ENCODE measurements around the genes NOTCH3, AKAP8L and PGLYRP2.

DNA sequence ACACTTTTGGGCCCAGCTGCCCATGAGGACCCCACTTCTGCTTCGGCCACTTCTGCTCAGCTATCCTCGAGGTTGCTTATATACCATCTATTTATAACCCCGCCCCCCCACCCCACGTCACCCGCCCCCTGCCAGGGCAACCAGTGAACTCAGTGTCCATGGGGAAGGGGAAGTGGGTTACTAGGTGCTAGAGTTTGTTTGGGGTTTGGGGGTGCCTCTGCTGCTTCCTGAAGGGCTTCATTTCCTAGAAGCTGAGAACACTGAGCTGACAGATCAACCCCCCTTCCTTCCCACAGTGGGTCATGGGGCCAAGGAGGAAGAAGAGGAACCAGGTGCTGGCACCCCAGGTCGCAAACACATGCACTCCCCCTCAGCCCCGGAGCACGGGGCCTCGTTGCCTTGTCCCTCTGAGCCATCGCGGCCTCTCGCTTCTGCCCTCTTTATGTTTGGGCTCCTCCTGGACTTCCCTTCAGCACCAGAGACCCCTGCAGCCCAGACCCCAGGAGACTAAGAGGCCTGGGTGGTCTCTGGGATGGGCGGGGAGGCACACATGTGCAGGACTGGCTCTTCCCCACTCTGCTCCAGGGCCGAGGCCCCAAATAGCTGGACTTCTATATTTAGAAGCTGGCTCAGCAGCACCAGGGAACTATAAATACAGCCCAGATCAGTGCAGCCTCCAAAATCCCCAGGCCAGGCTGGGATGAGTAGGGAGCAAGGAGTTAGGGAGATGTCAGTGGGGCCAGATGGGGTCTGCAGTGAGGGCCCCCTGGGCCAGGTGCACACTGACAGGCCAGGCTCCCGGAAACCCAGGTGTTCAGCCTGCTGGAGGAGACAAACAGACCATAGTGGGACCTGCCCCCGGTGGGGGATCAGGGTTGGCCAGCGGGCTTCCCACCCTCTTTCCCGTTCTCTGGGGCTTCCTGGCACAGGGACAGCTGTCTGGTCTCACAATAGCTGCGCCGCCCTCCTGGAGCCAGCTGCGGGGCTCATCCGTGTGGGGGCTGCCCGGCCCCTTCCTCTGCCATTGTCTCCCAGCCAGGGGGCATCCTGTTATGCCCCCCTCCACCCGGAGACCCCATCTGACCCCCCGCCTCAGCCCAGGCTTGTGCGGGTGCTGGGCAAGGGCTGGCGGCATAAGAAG, 5.7 kb upstream of the ADGRE5 start:
- PRO-cap, 3 experiments, result peak in 2 of 3 experiments; most common plus-strand start position 208 of the sequence (in 1); most common minus-strand start position 54 of the sequence (in 2)
- RRBS, result 25% methylated on average over 7 of the region's 27 CpGs

DNA sequence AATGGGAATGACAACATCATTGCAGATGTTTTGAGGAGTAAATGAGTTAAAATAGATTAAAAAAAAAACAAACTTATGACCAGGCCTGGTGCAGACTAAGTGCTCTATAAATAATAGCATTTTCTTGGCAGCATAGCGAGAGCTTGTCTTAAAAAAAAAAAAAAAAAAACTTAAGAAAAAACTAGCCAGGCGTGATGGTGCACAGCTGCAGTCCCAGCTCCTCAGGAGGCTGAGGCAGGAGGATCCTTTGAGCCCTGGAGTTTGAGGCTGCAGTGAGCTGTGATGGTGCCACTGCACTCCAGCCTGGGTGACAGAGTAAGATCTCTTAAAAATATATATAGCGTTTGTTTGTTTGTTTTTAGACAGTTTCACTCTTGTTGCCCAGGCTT, 1.5 kb upstream of the ADGRE5 start:
- PRO-cap, 3 experiments, result no peak in any of the 3 experiments
- RRBS, result no CpG with 5 or more reads among the region's 3 CpGs

- PRO-cap, 3 experiments, result no peak in any of the 3 experiments
- RRBS, result no CpG with 5 or more reads among the region's 24 CpGs
These were observed 13.3 kb downstream of the ADGRE5 start for GRCh38 chr19:14394311-14395199.

GRCh38 chr19:14477561-14478140, 2.5 kb upstream of the PTGER1 start:
- PRO-cap, 3 experiments, result no peak in any of the 3 experiments
- RRBS, result no CpG with 5 or more reads among the region's 10 CpGs

DNA sequence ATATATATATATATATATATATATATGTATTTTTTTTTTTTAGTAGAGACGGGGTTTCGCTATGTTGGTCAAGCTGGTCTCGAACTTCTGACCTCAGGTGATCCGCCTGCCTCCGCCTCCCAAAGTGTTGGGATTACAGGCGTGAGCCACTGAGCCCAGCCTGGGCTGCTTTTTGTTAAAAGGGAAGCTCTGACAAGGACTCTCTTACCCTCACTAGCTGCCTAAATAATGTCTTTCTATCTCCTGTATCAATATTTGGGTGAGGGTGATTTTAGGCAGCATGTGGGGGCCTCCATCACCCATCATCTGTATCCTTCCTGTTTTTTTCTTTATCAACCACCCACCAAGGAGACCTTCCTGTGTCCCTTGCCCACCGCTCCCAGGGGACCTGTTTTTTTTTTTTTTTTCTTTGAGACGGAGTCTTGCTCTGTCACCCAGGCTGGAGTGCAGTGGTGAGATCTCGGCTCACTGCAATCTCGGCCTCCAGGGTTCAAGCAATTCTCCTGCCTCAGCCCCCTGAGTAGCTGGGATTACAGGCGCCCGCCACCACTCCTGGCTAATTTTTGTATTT, 5.3 kb upstream of the NDUFB7 start:
- PRO-cap, 3 experiments, result no peak in any of the 3 experiments
- RRBS, result no CpG with 5 or more reads among the region's 12 CpGs

DNA sequence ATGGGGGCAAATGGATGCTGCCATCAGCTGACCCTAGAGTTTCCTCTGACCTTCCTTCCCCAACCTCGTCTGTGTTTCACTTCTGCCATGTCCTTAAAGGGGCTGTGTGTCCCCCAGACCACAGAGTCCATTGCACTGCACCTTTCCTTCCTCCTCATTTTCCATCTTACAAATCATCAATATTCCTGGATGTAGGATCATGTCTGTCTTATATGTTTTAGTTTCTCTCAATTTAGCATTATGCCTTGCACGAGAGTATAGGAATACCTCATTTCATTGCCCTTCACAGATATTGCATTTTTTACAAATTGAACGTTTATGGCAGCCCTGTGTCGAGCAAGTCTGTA, 42.0 kb downstream of the ZNF333 start:
- PRO-cap, 3 experiments, result no peak in any of the 3 experiments
- RRBS, result no CpG with 5 or more reads among the region's 4 CpGs

GRCh38 chr19:14732891-14733912, 43.4 kb downstream of the ZNF333 start:
- PRO-cap, 3 experiments, result no peak in any of the 3 experiments
- RRBS, result no CpG with 5 or more reads among the region's 5 CpGs

DNA sequence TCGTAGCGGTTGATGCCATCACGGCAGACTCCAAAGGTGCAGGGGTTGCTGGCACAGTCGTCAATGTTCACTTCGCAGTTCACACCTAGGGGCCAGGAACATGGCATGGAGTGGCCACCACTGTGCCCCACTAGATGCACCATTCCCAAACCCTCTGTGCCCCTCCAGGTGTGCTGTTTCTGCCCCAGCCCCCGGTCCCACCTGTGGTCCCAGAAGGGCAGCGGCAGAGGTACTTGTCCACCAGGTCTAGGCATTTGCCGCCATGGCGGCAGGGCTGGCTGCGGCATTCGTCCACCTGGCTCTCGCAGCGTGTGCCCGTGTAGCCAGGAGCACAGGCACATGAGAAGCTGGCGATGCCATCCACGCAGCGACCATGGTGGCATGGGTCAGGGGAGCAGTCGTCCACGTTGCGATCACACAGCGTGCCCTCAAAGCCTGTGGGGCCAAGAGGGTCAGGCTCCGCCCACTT, 13.9 kb downstream of the NOTCH3 start:
- PRO-cap, 3 experiments, result no peak in any of the 3 experiments
- RRBS, result no CpG with 5 or more reads among the region's 22 CpGs

DNA sequence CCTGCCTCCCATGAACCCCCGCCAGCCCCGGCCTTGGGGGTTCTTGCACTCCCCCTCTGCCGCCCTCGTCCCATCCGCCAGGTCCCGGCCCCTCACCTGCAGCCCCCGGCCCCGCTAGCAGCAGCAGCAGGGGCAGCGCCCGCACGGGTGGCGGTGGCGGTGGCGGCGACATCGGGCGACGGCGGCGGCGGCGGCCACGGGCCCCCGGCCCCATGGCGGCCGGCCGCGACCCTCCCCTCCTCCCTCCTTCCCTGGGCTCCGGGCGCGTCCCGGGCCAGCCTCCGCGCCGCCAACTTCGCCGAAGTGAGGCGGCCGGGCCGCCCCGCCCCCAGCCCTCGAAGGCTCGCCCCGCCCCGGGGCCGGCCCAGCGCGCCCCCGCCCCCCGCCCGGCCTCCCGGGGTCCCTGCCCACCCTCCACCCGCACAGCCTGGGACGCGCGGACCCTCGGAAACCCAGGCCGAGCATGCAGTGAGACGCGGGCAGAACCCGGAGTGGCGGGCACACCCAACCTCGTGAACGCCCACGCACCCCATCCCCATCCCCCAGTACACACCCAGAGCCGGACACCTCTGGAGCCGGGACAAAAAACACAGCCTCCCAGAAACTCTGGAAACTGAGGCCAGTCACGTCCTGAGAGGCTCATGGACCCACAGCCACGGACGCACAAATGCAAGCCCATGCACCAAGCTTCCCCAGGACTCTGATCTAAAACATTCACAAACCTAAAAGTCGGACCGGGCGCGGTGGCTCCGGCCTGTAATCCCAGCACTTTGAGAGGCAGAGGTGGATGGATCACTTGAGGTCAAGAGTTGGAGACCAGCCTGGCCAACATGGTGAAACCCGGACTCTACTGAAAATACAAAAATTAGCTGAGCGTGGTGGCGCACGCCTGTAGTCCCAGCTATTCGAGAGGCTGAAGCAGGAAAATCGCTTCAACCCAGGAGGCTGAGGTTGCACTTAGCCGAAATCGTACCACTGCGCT, at the start of gene NOTCH3:
Gene NOTCH3 (minus strand): TSS at position 304 of the 982 bp plus-strand sequence.
- PRO-cap, 3 experiments, result peak in 3 of 3 experiments; most common plus-strand start position 437 of the sequence (in 1); most common minus-strand start position 305 of the sequence (in 3)
- RRBS, result 3% methylated on average over 45 of the region's 84 CpGs

- PRO-cap, 3 experiments, result no peak in any of the 3 experiments
- RRBS, result no CpG with 5 or more reads among the region's 10 CpGs
These were observed 1.0 kb downstream of the EPHX3 start for GRCh38 chr19:15231231-15231647.

DNA sequence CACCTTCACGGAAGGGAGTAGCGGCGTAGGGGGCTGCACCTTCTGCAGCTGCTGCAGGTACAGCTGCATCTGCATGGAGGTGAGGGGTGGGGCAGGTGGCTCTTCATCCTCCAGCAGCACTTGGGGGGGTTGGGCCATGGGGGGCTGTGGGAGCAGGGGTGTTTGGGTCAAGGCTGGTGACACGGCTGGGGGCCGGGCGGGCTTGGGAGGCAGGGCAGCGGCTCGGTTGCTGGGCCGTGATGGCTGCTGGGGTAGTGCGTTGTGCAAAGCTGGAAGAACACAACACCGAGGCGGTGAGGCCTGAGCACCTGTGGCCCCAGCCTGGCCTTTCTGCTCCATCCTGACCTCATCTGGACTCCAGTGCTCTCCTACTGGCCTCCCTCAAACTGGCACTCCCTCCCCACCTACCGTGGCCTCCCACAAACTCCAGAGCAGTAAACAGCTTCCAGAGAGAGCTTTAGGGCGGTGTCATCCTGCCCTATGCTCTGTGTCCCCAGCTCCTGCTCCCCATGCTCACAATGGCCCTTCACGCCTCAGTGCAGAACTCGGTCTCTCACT, 11.1 kb upstream of the EPHX3 start:
- PRO-cap, 3 experiments, result no peak in any of the 3 experiments
- RRBS, result no CpG with 5 or more reads among the region's 16 CpGs

GRCh38 chr19:15247501-15248555, 15.6 kb upstream of the EPHX3 start:
- PRO-cap, 3 experiments, result no peak in any of the 3 experiments
- RRBS, result no CpG with 5 or more reads among the region's 17 CpGs

DNA sequence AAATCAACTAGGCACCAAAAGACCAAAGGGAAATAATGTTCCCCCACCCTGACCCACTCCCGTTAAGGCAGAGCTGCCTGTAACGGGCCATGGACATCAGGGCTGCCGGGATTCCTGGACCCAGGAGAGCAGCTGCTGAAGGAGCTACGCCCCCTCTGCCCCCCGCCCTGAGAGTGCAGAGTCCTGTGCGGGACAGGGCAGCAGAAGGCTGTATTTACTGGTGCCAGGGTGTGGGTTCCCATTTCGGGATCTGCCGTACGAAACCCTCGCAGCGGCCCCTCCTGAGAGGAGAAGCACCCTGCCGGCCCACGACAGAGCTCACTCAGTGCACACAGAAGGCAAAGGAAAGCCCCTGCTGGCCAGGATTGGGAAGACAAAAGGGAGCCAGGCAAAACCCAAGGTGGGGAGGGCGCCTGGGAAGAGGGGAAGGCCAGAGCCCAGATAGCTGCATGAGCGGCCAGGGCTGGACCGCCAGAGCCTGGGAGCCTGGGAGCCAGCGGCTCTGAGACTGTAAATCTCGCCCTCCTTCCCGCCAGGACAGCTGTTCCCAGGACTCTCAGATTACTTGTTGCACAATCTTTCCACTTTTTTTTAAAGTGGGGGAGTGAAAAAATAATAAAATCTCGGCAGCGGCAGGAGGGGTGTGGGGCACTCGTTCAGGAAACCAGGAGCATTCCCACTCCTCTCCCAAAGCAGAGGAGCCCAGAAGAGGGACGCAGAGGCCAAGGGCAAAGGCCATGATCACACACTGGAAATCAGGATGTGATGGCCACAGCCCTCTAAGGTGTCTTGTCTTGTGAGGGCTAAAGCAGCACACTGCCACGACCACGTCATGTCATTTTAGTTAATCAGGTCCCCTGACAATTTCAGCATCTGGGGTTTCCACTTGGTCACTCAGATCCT, 19.5 kb upstream of the EPHX3 start:
- PRO-cap, 3 experiments, result no peak in any of the 3 experiments
- RRBS, result no CpG with 5 or more reads among the region's 25 CpGs

GRCh38 chr19:15288461-15289032, 43.8 kb downstream of the BRD4 start:
- PRO-cap, 3 experiments, result no peak in any of the 3 experiments
- RRBS, result no CpG with 5 or more reads among the region's 12 CpGs

DNA sequence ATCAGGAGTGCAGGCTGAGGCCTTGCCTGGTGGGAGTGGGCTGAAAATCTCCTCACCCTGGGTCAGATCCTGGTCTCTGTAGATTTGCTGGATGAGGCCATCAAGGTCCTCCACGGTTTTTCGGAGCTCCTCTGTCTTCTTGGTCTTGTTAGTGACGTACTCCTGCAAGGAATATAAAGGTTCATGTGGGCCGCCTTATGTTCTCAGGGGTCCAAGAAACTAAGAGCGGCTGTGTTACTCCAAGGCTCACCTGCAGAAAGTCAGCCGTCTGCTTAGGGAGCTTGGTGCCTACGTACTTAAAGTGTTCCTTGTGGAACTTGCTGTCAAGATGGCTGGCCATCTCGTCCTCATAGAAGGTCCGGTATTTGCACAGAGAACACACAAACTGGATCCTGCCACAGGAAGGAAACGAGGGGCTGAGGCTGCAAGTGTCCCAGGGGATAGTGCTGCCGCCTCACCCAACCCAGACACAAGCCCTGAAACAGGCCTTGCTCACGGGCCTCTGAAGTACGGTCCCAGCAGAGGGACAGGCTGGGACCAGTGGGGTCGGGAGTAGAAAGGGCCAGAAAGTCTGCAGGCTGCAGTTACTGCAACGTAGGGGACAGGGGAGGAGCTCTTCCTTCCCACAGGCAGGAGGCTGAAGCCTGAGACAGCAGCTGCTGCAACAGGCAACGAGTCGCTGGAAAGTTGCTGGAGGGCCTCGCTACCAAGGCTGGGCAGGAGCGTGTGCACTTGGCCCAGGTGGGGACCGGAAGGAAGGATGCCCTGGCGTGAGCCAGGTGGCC, 18.1 kb upstream of the AKAP8 start:
- PRO-cap, 3 experiments, result no peak in any of the 3 experiments
- RRBS, result no CpG with 5 or more reads among the region's 21 CpGs

DNA sequence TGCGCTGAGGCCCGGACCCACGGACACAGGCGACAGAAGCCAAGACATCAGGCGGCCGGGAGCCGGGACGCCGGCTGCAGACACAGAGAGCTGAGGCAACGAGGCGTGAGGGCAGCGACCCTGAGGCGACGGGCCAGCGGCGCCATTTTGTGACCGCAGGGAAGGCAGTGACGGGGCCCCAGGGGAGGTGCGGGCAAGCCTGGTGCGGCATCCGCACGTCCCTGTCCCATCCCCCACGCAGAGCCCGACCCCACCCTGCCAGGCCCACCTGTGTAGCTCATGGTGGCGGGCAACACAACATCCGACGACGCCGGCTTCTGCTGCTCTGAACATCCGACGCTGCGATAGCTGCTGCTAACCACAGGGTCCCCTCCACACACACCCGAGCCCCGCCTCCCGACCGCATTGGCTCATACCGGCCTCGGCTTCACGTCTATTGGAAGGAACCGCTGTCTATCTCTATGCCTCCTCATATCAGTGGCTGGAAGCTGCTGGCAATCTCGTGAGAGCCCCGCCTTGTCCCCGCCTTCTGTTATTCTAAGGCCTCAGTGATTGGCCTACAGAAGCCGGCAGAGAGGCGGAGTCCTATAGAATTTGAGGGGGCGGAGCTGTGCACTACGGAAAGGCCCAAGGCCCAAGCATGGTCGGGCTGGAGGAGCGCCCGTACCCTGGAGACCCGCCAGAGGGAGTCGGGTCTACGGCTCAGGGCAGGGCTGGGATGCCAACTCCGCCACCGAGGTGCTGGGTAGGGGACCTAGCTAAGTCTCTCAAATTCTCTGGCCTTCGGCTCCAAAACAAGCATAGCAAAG, at the start of gene AKAP8L:
Gene AKAP8L (minus strand): TSS at position 346 of the 809 bp plus-strand sequence.
- PRO-cap, 3 experiments, result peak in 3 of 3 experiments; most common plus-strand start position 682 of the sequence (in 1); most common minus-strand start position 346 of the sequence (in 2)
- RRBS, result under 1% methylated on average over 12 of the region's 56 CpGs

DNA sequence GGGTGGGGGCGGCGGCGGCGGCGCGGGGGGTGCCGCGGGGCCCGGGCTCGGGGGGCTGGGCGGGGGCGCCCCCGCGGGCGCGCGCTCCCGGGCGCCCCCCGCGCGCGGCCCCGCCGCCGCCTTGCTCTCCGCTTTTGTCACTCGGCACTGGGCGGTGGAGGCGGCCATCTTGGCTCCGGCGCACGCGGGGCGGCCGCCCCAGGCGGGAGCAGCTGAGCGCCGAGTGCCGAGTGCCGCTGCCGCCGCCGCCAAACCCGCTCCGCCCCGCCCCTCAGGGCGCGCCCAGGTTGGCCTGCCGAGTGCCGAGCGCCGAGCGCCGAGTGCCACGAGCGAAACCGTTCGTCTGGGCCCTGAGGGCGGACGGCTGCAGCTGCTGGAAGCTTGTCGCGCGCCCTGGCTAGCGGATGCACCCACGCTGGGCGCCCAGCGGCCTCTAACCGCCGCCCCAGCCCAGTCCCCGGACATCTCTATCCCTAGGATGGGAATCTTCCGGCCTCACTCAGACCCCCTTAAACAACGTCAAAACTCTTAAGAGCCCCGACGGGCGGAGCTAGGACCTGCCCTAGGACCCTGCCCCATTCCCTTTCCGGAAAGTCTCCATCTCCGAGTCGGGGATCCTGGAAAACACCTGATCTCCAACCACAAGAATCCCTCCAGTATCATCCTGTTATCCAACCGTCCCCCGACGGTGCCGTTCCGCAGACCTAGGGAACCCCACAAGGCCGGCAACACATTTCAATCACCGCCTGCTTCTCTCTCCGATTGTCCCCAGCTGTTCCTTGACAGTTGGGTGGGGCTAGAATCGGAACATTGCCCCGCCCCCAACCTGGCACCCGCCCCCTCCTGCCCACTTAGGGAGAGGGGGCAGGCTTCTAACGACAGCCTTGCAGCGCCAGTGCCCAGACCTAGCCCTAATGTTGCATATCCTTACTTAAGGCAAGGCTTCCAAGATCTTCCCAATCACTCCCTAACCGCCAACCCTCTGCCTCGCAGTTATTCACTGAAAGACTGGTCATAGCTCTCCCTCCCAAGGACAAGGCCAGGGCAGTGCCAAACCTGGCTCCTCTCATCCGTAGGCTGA, 14.1 kb upstream of the AKAP8L start:
- PRO-cap, 3 experiments, result peak in 3 of 3 experiments; most common plus-strand start position 298 of the sequence (in 3); most common minus-strand start position 149 of the sequence (in 2)
- RRBS, result 2% methylated on average over 25 of the region's 95 CpGs

DNA sequence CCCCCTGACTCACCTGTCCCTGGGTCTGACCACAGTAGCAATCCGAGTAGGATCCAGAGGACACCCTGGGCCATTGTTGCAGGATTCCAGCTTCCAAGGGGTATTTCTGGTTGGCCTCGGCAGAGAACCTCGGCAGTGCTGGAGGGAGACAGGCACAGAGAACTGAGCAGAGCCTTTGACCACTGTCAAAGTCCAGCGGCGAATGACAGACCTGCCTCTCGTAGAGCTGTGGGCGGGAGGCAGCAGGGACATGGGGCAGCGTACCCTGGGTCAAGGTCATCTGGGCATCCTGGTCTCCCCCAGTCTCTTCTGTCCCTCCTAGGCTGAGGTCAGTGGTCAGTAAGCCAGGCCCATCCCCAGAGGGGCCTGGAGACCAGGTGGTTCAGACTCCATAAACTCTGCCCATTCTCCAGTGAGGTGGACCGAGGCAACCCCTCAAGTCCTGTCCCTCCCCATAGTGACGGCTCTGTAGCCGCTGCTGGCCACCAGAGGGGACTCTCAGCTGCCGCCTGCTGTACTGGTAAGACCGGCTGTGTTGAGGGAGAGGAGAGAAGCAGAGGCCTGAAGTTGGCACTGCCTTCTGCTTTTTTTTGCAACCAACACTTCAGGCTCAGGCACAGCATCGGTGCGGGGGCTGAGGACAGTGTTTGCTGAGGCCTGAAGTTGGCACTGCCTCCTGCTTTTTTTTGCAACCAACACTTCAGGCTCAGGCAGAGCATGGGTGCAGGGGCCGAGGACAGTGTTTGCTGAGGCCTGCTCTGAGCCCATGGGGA, at the start of gene PGLYRP2:
Gene PGLYRP2 (minus strand): TSS at position 204 of the 773 bp plus-strand sequence.
- PRO-cap, 3 experiments, result no peak in any of the 3 experiments
- RRBS, result no CpG with 5 or more reads among the region's 16 CpGs

GRCh38 chr19:15505873-15506484, 2.3 kb upstream of the CYP4F22 start:
- PRO-cap, 3 experiments, result no peak in any of the 3 experiments
- RRBS, result no CpG with 5 or more reads among the region's 9 CpGs

DNA sequence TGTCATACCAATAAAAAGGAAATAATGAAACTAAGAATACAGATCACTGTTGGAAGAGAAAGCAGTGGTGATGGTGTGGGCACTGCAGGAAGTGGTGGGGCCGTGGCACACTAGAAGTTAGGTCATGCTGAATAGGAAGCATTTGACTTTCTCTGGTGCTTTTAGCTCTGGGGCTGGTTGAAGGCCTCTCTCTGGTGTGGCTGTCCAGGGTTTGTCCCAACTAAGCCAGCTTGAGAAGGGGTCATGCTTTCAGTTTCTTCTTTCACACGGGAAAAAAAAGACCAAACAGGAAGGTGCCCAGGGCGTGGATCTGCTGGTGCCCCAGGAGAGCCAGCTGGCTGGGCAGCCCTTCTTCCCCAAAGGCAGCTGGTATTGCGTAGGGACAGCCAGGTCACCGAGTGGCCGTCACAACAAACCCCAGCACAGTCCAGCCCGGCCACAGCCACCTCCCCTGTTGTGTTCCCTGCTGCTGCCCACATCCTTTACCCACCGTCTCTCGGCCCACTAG, 6.5 kb downstream of the CYP4F22 start:
- PRO-cap, 3 experiments, result no peak in any of the 3 experiments
- RRBS, result no CpG with 5 or more reads among the region's 9 CpGs

Data from breast (tissue), 4 donors.